Heart right ventricle (tissue), 2 donors: ENCODE results near the gene INAVA.

- PRO-cap, 2 experiments = no peak in any of the 2 experiments
Observed at GRCh38 chr1:198612818-198613473, 25.9 kb upstream of the PTPRC start.

- PRO-cap, 2 experiments = peak in 1 of 2 experiments; most common plus-strand start chr1:198656774 (in 1)
Observed at GRCh38 chr1:198656241-198656914, 17.5 kb downstream of the PTPRC start.

GRCh38 chr1:198665261-198665738 is 26.5 kb downstream of the PTPRC start:
- PRO-cap, 2 experiments = no peak in any of the 2 experiments

DNA sequence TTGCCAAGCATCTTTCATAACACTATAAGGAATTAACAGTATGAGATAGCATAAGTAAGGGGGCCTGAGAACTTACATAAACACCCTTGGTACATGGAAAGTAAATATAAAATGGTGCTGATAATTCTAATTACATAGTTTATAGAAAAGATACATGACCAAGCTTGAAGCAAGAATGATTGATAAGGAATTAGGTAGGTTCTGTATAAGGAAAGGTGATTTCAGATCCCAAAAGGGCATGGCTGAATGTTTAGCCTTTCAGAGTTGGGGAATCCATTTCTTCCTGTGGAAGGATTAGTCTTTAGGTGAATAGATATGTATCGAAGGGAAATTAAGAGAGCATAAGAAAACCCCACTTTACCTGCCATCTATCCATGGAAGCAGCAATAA is 29.7 kb downstream of the PTPRC start:
- PRO-cap, 2 experiments = no peak in any of the 2 experiments

DNA sequence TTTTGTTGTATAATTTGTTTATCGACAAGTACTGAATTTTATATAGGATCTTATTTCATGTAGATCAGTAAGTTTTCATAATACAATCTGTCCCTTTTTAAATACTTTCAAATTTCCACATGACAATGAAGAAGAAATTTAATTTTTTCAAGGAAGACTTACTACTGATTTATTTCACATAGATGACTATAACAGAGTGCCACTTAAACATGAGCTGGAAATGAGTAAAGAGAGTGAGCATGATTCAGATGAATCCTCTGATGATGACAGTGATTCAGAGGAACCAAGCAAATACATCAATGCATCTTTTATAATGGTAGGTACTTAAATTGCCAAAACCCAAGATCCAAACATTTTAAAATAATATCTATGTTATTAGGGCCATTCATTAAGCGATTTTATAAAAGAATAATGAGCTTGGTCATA is 110.4 kb downstream of the PTPRC start:
- PRO-cap, 2 experiments = no peak in any of the 2 experiments

- PRO-cap, 2 experiments = no peak in any of the 2 experiments
Observed at GRCh38 chr1:198903137-198903798, 264.4 kb downstream of the PTPRC start.

DNA sequence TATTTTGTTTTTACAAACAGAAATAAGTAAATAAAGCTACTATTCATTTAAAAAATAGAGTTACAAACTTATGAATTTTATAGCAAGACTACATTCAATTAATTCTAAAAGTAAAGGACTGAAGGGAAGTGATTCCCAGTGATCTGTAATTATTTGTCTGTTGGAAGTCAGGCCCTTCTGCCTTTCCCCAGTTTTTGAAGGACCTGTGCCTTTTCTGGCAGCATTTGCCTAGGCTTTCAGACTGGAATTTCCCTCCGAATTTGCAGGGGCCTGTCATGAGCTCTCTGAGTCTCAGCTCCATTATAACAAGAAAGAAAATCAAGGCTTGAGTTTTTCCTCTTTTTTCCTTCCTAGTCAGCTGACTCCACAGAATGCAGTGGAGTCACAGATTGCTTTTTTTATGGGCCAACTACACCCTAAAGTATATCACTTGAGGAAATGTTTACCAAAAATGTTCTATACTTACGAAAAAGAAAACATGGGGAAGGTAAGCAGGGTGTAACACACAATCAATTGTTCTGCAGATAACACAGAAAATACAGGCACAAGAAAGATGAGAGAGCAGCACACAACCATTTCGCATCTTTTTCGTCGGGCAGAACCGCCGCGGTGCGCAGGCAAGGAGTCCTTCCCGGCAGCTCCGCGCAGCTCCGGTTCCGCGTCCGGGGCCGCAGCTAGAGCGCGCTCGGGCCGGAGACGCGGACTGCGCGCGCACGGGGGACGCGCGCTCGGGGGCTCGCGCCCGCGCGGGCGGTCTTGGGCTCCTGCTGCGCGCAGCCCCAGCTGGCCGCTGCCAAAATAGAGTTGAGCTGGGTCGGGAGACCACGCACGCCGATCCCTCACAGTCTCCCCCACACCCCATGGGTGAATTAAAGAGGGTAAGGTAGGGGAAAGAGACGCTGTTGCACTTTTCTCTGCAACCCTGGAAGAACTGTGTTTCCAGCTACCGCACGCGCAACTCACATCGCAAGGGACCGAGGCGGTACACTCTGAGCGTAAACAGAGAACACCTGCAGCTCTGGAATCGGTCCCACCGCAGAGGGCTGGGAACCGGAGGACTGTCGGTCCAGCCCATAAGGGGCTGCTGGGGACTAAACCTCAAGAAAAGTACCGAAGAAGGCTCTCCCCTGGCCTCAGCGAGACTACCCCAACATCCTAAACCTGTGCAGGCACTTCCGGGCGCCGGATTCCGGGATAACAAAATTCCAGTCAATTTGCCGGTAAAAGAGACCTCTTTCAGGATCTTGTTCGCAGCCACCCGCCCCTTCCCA is 1.4 kb downstream of the NR5A2 start:
- PRO-cap, 2 experiments = peak in 2 of 2 experiments; most common plus-strand start position 723 of the sequence (in 2); most common minus-strand start position 676 of the sequence (in 2)

- PRO-cap, 2 experiments = peak in 1 of 2 experiments; most common plus-strand start chr1:200039775 (in 1); most common minus-strand start chr1:200039640 (in 1)
Observed at GRCh38 chr1:200039184-200040006, 11.9 kb downstream of the NR5A2 start.

GRCh38 chr1:200041128-200041999 is 13.9 kb downstream of the NR5A2 start:
- PRO-cap, 2 experiments = no peak in any of the 2 experiments

DNA sequence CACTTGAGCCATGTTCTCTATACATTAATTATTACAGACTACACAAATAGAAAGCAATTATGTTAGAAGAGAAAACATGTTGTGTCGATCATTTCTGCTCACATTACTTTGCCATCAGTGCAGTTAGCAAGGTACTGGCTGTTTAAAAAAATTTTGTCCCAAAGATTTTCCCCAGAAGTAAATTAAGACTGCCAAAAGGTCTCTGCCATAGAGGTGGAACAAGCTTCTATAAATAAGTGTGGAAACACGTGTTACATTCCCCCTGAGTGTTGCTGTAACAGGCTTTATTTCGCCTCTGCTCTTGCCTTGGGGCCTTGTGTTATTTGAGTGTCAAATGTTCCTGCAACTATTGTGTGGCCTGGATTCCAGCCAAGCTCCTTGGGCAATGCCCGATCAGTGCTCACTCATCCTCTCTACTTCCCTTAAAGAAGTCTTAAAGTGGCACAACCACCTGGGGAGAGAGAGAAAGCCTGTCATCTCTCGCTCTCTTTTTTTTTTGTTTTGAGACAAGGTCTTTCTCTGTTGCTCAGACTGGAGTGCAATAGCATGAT is 156.6 kb downstream of the NR5A2 start:
- PRO-cap, 2 experiments = no peak in any of the 2 experiments

DNA sequence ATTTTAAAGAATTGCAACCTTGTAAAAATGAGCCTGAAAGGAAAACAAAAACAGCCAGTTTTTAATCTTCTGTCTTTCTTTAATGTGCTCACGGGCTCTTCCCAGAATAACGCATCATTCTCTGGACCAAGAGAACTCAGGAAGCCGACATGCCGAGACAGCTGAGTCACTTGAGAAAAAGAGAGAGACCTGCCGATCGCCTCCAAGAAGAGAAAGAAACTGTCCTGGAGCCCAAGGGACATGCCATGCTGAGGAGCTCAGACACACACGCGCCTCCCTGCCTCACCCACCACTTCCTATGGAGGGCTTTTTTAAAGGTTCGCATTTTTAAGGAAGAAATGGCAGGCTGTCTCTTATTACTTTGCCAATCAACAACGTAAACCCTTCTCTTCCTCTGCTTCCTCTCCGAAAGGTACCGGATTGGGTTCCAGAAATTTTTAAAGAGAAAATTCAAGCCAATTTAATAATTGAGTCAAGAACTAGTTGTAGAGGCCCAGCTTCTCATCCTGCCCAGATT is 176.4 kb downstream of the ZNF281 start:
- PRO-cap, 2 experiments = no peak in any of the 2 experiments

DNA sequence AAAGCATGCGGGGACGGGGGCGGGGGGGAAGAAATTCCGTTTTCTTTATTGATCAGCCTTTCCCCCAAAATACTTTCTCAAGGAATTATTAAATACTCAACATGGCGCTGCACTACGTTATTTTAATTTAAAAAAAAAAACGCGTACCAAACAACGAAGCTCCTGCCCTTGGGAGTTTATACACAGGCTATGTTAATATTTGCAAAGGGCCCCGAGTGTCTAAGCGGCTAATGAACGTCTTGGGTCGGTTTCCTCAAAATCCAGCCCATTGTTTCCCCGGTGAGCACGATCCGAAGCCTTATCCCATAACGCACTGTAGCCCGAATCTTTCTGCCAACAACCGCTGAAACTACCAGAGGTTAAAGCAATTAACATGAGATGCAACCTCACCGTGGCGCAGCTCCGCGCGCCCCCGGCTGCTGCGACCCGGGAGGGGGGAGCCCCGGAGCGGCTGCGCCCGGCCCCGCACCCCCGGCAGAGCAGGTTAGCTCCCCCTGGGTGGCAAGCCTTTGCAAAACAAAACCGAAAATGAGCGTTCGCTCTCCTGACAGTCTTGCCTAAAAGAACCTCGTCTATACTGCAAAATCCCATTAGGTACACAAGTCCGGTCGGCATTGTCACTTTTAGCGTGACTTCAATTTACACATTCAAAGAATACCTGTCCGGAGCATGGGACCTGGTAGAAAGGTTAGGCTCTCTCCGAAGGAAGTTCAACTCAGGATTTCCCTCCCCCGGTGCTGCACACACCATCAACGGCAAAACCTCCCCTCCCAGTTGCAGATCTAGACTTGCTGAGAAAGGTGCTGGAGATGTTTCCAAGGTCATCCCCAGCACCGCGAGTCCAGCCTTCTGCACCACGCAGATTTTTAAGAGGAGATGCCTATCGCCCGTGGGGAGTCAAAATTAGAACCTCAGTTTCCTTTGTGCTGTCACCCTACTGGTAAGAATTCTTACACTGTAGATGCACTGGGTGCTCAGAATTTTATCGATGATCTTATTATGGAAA is 107.6 kb downstream of the ZNF281 start:
- PRO-cap, 2 experiments = no peak in any of the 2 experiments

GRCh38 chr1:200653125-200653569 is 16.6 kb downstream of the DDX59 start:
- PRO-cap, 2 experiments = no peak in any of the 2 experiments

- PRO-cap, 2 experiments = peak in 2 of 2 experiments; most common minus-strand start chr1:200738717 (in 2)
Observed at GRCh38 chr1:200738580-200738768, 219 bp upstream of the CAMSAP2 start.

DNA sequence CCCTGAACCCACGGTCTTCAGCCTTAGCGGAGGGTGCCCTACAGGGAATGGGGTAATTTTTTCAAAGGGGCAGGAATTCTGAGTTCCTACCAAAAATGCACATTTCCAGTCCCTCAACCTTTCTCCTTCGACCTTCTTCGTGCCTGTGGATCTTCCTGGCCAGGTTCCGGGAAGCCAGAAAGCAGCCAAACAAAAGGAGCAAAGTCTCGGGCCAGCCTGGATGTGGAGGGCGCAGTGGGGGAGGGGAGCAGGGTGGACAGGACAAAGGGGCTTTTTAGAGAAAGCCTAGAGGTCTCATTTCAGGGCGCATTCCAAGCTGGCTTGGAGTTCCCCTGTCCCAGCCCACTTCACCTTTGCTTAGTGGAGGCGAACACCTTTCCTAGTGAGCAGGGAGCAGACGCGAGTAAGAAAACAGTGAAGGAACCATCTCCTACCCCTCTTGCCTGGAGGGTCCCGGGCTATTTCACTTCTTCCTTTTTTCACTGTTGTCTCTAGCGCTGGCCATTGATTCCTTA is 2.9 kb upstream of the INAVA start:
- PRO-cap, 2 experiments = no peak in any of the 2 experiments

DNA sequence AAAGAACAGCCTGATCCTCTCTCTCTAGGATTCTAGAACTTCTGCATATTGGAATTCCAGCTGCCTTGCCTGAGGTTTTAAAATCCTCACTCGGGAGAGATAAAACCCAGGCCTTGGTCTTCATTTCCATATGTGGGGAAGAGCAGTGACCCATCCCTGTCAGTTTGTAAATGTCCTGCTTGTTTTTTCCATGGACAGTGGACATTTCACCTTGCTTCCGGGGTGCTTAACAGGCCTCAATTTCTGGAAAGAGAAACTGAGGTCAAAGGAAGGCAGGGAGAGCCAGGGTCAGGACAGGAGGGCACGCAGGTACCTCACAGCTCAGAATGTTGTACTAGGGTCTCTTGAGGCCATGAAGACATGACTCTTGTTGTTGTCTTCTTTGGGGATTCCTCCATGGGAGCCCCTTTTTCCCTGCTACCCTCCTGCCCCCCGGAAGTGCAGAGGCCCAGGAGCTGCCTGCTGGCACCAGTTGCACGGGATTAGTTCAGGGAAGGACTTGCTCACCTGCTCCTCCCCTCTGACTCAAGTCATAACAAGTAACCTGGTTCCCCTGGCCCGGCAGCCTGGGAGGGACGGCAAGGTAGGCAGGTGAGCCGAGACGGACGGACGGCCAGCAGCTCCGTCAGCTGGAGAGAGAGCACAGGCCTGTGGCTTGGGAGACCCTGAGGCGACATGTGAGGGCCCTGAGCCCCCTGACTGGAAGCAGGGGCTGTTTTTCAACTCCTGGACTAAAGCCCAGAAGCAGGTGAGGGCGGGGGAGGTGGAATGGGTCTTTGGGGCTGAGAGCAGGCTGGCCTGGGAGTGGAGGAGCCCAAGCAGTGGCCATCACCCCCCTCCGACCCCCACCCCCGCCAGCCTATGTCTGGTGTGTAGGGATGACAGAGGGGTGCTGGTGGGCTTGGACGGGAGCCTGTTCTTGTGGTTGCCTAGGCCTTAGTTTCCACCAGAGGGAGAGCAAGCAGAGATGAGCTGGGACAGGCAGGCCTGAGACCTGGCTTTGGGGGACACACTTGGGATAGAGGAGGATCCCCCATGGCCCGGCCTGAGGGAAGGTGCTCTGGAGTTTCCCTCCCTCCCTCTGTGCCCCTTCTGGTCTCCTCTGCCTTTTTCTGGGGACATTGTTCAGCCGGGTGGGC is at the start of gene INAVA:
TSS of gene INAVA (plus strand) at position 561 of the 1,139 bp plus-strand sequence.
- PRO-cap, 2 experiments = no peak in any of the 2 experiments

DNA sequence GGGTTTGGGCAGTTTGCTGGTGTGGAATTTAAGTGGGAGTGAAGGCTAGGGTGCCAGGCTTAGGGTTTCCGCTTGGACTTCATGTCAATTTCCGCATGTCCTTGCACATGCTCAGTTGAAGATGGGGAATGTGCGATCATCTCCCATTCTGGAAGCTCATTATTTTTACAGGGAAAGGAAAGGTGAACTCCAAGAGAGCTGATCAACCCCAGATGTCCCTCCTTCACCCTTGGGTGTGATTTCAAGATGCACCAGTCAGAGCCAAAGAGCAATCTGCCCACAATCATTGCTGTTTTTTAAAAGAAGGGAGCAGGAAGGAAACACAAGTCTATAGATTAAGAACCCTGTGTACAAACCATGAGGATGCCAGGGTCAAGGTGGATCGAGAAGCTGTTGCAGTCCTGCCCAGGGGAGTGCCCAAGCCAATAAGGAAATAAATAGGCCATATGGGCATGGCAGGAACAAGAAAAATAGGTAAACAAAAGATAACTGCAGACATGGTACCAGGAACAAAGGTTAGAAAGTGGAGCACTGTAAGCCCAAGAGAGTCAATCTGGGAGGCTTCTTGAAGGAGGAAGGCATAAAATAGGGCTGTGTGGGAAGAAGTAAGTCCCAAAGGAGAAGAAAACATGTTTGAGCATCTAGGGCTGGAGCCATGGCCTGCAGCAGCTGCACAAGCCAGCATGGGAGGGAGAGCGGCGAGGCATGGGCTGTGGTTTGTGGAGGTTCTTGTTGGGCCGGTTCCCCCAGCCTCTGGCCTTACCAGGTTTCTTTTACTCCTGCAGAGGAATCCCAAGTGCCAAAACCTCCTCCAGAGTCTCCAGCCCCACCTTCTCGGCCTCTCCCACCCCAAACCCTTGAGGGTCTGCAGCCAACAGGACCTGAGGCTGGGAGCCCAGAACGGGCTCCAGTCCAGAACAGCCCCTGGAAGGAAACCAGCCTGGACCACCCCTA is 13.5 kb downstream of the INAVA start:
- PRO-cap, 2 experiments = no peak in any of the 2 experiments

- PRO-cap, 2 experiments = no peak in any of the 2 experiments
Observed at GRCh38 chr1:200969985-200970465, 53.5 kb downstream of the KIF21B start.

- PRO-cap, 2 experiments = no peak in any of the 2 experiments
Observed at GRCh38 chr1:201000424-201000963, 23.0 kb downstream of the KIF21B start.

GRCh38 chr1:201171072-201171784 is 17.0 kb upstream of the TMEM9 start:
- PRO-cap, 2 experiments = peak in 2 of 2 experiments; most common plus-strand start chr1:201171557 (in 1); most common minus-strand start chr1:201171556 (in 2)